Measurements from ENCODE around the gene FOXK1.

GRCh38 chr7:3106391-3106966 is 62.8 kb upstream of the CARD11 start:
- PRO-cap: no peak

DNA sequence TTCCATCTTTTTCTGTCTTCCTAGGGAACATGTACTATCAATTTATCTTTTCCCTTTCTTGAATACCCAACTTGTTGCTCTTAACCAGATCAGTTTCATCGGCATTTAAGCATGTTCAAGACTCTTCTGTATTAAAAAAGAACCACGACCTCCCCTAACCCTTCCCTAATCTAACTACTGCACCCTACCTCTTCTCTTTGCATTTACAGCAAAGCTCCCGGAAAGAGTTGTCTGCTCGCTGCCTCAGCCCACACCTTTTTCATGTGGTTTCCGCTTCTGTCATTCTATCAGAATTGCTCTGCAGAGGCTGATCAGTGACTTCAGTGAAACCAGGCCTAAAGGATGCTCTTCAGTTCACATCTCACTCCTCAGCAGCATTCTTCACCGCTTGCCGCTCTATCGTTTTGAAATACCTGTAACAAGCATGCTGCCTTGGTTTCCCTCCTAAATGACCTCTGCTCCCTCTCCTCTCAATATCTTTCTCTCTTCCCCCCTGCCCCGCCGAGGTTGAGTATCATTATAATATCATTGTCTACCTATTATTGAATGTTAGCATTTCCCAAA is 160.9 kb downstream of the SDK1 start:
- PRO-cap: no peak

GRCh38 chr7:3529028-3529917 is 228.2 kb downstream of the SDK1 start:
- PRO-cap: no peak

GRCh38 chr7:3659048-3659812 is 358.2 kb downstream of the SDK1 start:
- PRO-cap: no peak

- PRO-cap: no peak
Observed at GRCh38 chr7:3725089-3725609, 424.1 kb downstream of the SDK1 start.

GRCh38 chr7:4134513-4135270 is 547.4 kb upstream of the FOXK1 start:
- PRO-cap: no peak

DNA sequence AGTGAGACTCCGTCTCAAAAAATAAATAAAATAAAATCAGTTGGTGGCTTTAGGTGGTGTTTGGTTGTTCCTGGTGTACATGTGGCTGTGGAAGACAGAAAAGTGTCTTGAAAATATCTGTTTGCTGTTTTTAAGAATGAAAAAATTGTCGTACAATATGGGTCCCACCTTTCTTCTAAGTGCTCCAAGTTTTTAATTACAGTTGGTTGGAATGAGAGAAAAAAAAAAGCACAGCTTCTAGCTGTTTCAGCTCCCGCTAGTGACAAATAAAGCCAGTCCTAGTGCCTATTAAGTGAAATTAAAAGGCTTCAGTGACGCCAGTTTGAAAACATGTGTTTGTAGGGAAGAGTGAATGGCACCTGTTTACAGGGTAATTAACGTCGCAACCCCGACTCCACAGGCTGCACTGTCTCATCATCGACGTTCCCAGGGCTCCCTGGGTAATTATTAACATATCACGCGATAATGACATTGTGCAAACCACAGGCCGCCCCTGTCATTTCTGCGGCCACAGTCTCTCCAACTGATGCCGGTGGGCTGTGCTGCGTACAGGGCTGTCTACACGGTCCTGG is 492.2 kb upstream of the FOXK1 start:
- PRO-cap: no peak

DNA sequence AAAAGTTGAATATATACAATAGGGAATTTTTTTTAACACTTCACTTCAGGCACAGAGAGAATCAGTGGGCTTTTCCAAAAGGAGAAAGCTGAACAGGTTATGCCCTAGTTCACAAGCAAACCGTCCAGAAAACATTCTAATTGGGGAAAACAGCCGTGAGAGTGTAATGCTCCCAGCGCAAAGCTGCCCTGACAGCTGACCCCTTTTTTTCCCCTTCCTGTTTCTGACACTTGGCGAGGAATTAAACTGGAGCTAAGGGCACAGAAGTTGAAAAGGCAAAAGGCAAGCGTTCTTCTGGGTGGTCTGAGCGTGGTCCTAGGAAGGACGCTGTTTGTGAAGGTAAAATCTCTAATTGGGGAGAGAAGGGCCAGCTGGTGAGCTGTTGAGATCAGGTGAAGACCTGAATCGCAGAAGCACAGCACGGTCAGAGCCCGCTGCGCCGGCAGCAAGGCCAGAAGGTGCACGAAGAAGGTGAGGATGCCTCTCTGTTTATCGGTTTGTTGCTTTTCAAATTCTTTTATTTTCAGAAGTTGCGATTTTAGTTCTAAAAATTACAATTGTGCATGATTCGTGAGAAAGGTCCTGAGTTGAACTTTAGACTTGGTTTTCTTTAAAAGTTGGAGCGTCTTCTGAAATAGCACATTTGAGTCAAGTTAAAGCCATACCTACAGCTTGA is 247.9 kb upstream of the FOXK1 start:
- PRO-cap: no peak

GRCh38 chr7:4681863-4683098 is at the start of gene FOXK1:
Gene FOXK1 (plus strand): TSS chr7:4682295.
- PRO-cap: bidirectional peak, plus-strand start at chr7:4682309, minus-strand start at chr7:4682096; bidirectional peak, plus-strand start at chr7:4682607, minus-strand start at chr7:4682503; unidirectional peak, minus-strand start at chr7:4682928

GRCh38 chr7:4683099-4683665 is 1.1 kb downstream of the FOXK1 start:
- PRO-cap: no peak

GRCh38 chr7:4782690-4783553 is 7.5 kb downstream of the AP5Z1 start:
- PRO-cap: no peak

GRCh38 chr7:4783875-4784764 is 8.7 kb downstream of the AP5Z1 start:
- PRO-cap: no peak

GRCh38 chr7:5064071-5065097 is 18.7 kb downstream of the RBAK start:
- PRO-cap: no peak

GRCh38 chr7:5211438-5212129 is 21.6 kb downstream of the WIPI2 start:
- PRO-cap: no peak

DNA sequence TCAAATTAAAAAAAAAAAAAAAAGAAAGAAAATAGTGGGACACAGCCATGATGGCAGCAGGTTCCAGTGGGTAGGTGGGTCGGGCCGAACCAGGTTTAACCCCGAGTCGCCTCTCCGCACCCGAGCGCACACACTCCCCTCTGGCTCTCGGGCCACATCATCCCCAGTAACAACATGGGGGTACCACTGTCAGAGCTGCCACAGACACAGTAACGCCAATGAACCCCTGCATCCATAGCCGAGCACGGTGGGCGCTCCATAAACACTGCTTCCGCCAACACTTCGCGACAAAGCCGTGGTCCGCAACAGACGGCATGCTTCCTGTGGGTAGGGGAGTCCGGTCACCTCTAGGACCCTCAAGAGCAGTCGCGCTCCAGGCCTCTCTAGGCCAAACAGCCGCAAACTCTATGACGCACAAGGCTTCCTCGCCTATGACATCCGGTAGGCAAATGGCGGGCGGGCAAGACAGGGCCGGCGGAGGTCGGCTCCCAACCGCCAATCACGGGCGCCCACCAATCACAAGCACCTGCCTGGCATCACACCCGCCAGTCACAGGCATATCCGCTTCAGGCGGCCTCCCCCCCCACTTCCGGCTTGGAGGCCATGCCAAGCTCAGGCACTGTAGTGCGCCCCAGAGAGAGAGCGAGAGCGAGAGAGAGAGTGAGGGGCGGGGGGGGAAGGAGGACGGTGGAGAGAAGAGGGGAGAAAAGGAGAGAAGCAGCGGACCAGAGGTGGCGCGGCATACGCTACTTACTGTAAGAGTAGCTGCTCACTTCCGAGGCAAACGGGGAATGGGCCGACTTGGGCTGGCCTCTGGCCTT is 67.3 kb downstream of the TNRC18 start:
- PRO-cap: no peak

GRCh38 chr7:5512697-5513282 is 819 bp downstream of the FBXL18 start:
- PRO-cap: no peak

DNA sequence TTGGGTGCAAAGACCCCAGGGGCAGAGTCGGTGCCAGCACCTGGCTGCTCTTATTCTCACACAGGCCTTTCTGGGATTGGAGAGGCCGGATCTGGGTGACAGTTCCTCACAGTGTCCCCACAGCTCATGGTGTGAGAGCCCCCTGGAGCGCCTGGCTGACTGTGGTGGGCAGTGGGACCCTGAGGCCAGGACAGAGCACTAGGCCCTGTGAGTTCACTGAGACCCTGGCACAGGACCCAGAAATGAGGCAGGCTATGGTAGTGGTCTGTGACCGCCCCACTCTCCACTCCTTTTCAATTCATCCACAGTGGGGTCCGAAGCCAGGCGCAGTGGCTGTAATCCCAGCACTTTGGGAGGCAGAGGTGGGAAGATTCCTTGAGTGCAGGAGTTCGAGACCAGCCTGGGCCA is 5.9 kb upstream of the FBXL18 start:
- PRO-cap: no peak

- PRO-cap: no peak
Observed at GRCh38 chr7:5581115-5581638, 11.4 kb upstream of the FSCN1 start.

- PRO-cap: no peak
Observed at GRCh38 chr7:5605671-5606661, 13.3 kb downstream of the FSCN1 start.

DNA sequence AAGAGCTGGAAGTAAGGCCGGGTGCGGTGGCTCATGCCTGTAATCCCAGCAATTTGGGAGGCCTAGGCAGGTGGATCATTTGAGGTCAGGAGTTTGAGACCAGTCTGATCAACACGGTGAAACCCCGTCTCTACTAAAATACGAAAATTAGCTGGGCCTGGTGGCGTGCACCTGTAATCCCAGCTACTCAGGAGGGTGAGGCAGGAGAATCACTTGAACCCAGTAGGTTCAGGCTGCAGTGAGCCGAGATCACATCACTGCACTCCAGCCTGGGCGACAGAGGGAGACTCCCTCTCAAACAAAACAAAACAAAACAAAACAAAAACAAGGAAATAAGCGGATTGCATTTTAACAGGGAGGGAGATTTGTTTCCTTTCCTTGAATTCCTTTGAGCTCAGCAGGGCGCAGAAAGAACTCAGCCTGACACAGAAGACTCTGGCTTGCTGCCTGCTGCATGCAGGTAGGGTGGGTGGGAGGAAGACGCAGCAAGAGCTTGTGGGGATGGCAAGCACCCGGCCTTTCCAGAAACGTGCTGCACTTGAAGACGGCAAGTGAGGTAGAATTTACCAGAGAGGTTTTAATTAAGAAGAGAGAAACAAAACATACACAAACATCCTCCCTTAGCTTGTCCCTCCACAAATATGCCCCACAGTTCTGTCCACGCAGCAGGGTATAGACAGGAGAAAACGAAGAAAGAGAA is 40.8 kb downstream of the FSCN1 start:
- PRO-cap: no peak